Mesothelial cell of epicardium (in vitro differentiated cells): ENCODE data around the genes TREM2, NCR2, FOXP4 and C6orf132.

GRCh38 chr6:41162833-41163437 is at the start of gene TREM2:
Gene TREM2, minus strand, starts transcription at chr6:41163116.
- PRO-cap = no peak

DNA sequence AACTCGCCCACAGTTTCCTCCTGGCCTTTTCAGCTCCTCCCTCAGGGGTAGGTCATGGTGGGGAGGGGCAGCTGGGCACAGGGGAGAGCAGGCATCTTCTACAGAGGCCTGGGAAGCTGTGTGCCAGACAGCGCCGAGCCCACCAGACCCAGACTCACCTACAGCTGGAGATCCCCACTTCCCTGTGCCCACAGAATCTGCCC is at the start of gene NCR2:
Gene NCR2, plus strand, starts transcription at position 90 of the 203 bp plus-strand sequence.
- PRO-cap = no peak

DNA sequence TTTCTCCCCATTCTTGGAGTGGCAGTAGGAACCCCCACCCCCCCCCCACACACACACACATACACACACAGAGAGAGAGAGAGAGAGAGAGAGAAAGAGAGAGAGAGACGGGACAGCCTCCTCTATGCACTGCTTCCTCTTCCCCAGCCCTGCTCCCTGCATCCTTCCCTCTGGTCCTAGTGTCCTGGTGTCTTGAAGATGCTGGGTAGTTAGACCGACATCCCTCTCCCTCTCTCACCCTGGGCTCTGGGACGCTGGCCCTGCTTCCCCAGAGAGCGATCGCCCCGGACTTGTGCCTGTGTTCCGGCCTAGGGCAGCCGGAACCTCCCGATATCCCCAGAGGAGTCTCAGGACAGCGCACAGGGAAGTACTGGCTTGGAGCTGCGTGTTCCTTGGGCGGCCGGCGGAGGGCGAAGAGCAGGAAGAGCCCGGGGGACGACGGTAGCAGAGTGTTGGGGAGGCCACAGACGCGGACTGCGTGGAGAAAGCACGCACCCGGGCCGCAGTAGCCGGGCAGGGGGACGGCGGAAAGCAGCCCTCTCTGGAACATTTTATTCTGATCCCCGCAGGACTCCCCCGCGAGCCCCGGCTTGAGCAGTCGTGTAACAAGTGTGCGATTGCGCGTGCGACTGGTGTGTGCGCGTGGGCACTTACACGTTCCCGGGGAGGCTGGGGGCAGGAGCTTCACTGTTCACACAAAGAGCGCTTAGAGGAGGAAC is 36.0 kb downstream of the NCR2 start:
- PRO-cap = no peak

DNA sequence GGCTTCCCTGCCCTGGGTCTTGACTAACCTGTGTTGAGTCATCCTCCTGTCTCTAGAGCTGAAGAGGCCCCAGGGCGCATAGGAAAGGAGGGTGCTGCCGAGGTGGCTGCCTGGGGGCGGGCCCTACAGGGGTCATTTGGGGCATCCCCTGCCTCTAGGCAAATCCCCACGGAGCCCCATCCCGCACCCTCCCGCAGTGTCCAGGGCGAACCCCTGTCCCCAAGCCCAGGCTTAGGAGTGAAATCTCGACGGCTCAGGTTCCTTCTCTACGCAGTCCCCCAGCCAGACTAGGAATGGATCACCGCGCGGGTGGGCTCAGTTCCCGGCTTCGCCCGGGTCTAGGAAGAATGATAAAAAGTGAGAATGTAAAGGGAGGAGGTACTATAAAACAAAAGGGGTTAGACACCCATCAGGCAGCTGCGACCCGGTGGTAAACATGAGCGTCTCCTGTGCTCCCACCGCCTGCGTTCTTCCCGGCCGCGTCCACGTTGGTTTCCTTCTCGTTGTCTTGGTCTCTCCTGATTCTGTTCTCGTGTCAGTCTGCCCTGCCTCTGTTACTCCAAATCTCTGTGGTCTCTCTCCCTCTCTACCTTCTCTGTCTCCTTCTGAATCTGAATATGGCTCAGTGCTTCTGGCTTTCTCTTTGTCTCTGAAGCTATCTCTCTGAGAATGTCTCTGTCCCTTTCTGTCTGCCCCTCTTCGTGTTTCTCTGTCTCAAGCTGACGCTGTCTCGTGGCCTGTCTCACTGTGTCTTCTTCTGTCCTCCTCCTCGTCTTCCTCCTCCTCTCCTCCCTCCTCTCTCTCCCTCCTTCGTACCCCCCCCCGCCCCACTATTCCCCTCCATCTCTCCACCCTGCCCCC is 41.7 kb upstream of the FOXP4 start:
- PRO-cap = no peak

- PRO-cap = unidirectional peak, plus-strand start at chr6:41546398; unidirectional peak, plus-strand start at chr6:41546446; unidirectional peak, plus-strand start at chr6:41546605
Measured at GRCh38 chr6:41546030-41546771, at the start of gene FOXP4. Gene FOXP4, plus strand, starts transcription at chr6:41546381.

GRCh38 chr6:41547218-41548225 is 1.3 kb downstream of the FOXP4 start:
- PRO-cap = no peak

DNA sequence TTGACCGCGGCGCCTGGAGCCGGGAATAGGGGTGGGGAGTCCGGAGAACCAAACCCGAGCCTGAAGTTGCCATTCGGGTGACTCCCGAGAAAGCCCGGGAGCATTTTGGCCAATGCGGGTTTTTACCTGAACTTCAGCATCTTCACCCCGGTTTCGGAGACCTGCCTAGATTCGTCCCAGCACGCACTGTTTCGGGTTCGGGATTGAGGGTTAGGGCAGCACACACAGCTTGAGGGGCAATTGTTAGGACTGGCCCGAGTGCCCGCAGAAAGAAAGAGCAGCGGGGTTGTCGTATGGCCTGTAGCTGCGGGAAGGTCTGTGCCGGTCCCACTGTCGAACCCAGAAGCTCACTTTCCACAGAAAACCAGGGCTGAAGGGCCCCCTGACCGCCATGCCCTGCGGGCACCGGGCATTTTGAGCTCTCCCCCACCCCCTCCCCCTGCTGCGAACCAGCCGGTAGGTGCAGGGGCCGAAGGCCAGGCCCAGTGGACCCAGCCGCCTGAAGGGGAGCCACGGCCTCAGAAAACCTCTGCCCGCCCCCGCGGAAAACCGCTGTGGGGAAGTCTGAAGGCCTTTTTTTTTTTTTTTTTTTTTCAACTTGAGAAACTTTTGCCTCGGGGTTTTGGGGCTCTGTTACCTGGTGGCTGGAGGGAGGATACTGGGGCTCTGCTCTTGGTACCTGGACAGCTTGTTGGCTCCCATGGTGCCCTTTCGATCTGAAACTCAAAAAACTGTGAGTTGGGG is 2.2 kb downstream of the FOXP4 start:
- PRO-cap = no peak

GRCh38 chr6:41565622-41565980 is 19.4 kb downstream of the FOXP4 start:
- PRO-cap = no peak

- PRO-cap = no peak
Measured at GRCh38 chr6:41636798-41637291, 1.4 kb upstream of the MDFI start.

GRCh38 chr6:41682049-41682732 is 43.9 kb downstream of the MDFI start:
- PRO-cap = no peak

DNA sequence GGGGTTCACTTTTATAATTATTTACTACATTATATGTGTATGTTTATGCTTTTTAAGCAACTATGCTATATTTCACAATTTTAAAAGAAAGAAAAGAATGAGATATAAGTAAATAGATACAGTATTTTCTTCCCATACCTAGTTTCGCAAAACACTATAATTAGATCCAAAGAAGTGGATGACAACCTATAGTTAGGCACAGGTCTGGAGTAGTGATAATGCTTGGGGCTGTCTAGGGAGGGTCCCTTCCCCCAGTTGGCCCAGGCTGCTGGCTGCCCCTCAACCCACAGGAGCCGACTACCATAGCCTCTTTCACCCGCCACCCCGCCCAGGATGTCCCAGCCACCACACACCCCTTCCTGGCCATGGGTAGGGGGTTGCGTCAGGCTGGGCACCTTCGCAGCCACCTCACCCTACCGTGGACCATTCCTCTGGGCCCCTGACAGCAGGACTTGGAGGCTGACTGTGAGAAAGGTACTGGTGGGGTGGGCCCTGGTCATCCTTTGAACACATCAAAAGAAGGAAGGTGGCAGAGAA is 8.6 kb downstream of the TFEB start:
- PRO-cap = no peak

- PRO-cap = no peak
Measured at GRCh38 chr6:41730868-41731496, 4.4 kb downstream of the TFEB start.

GRCh38 chr6:41920733-41920982 is 281 bp downstream of the MED20 start:
- PRO-cap = no peak

DNA sequence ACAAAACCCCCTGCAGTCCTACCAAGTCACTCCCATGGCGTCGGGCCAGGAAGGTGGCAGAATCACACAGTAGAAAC is 118 bp downstream of the MED20 start:
- PRO-cap = no peak

DNA sequence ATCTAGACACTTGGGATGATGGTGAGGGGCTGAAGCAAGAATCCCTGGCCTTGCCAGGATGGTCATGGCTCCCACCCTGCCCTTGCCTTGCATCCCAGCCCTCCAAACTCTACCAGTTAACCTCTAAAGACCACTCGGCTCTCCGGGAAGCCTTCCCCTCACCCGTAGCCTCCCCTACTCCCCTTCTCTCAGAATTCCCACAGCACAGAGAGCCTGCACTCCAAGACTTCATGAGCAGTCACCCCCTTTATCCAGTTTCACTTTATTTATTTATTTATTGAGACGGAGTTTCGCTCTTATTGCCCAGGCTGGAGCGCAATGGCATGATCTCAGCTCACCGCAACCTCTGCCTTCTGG is 29.9 kb upstream of the TAF8 start:
- PRO-cap = no peak

GRCh38 chr6:42096312-42096618 is 45.9 kb downstream of the TAF8 start:
- PRO-cap = no peak

- PRO-cap = bidirectional peak, plus-strand start at chr6:42142262, minus-strand start at chr6:42142203; bidirectional peak, plus-strand start at chr6:42142726, minus-strand start at chr6:42142610; unidirectional peak, minus-strand start at chr6:42143029
Measured at GRCh38 chr6:42142061-42143160, at the start of gene C6orf132. Gene C6orf132, minus strand, starts transcription at chr6:42142620.

DNA sequence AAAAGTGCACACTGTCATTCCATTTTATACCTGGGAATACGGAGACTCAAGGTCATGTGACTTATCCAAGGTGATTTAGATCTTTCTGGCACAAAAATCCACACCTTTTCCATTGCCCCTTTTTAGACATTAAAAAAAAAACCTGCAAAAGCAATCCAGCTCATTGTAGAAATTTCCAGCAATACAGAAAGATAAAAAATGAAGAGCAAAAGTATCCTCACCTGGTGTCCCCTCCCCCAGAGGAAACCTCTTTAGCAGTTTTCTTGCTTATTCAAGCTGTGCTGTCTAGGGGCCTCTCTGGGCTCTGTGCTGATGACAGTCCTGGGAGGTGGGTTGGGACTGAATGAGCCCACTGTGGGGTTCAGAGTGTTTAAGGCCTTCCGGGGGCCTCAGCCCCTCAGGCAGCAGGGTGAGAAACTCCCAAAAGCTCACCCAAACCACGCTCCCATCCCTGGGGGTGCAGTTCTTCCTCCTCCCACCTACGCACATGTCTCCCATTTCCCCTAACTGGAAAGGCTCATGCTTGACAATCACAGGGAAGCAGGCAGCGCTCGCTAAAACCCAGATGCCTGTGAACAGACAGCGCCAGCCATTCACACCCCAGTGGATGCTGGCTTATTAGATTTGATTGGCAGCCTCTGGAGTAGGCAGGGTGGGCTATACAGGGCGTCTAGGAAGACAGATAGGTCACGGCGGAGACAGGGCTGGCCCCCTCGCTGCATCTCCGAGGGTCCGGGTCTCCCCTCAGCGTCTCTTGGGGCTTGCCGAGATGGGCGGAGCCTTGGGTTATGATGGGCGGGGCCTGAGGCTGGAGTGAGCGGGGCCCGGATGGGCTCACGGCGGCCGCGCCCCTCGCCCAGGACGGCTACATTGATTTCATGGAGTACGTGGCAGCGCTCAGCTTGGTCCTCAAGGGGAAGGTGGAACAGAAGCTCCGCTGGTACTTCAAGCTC is 4.5 kb downstream of the GUCA1A start:
- PRO-cap = no peak

DNA sequence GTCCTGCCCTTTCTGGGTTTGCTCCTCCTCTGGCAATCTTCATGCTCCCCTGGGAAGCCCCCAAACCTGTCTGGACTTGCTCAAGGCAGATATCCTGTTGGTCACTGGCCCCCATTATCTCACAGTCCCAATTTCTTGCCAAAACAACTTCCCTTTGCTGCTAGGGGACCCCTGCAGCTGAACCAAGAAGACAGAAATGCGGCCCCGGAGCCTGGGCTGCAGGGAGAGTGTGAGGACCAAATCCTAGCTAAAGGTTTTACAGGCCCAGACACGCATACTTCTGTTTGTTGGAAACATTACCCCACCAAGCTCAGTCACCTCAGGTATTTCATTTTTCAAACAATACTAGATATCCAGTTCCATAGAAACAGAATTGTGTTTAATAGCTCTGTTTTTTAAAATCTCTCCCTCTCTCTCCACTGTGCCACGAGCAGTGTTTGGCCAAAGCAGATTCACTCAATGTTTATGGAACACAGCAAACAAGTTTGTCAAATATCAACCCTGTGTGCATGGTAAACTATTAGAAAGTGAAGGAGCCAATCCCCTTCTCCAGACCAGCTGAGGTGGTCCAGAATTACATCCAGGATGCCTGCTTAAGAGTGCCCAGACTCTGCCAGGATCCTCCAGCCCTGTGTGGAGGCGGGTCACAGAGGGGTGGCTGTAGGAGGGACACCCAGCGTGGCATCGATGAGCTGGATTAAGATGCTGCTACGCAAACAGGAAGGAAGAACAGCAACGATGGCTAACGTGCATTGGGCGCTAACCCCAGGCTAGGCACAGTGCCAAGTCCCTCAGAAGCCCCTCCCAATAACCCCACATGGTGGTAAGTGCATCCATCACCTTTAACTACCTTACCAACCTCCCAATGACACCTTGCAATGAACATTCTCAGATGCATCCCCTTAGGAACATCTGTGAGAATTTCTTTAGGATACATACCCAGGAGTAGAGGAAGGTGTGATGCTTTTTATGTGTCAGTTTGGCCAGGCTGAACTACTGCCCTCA is 63.7 kb upstream of the MRPS10 start:
- PRO-cap = no peak

- PRO-cap = no peak
Measured at GRCh38 chr6:42652341-42652814, 70.0 kb downstream of the PRPH2 start.